Keratinocyte (primary cell): ENCODE measurements around a stretch of chr5.

GRCh38 chr5:139660088-139660609, 12.0 kb downstream of the CXXC5 start:
CAGE:
- cytosol, long polyA minus RNA = no peak
- cytosol, long polyA plus RNA = no peak
- long polyA plus RNA = no peak
- nucleus, long polyA minus RNA = no peak
- nucleus, long polyA plus RNA = no peak

GRCh38 chr5:139660739-139661601, 12.8 kb downstream of the CXXC5 start:
CAGE:
- cytosol, long polyA minus RNA = no peak
- cytosol, long polyA plus RNA = no peak
- long polyA plus RNA = no peak
- nucleus, long polyA minus RNA = no peak
- nucleus, long polyA plus RNA = no peak

CAGE:
- cytosol, long polyA minus RNA = no peak
- cytosol, long polyA plus RNA = no peak
- long polyA plus RNA = no peak
- nucleus, long polyA minus RNA = no peak
- nucleus, long polyA plus RNA = no peak
Observed at GRCh38 chr5:139669809-139670433, 21.8 kb downstream of the CXXC5 start.

DNA sequence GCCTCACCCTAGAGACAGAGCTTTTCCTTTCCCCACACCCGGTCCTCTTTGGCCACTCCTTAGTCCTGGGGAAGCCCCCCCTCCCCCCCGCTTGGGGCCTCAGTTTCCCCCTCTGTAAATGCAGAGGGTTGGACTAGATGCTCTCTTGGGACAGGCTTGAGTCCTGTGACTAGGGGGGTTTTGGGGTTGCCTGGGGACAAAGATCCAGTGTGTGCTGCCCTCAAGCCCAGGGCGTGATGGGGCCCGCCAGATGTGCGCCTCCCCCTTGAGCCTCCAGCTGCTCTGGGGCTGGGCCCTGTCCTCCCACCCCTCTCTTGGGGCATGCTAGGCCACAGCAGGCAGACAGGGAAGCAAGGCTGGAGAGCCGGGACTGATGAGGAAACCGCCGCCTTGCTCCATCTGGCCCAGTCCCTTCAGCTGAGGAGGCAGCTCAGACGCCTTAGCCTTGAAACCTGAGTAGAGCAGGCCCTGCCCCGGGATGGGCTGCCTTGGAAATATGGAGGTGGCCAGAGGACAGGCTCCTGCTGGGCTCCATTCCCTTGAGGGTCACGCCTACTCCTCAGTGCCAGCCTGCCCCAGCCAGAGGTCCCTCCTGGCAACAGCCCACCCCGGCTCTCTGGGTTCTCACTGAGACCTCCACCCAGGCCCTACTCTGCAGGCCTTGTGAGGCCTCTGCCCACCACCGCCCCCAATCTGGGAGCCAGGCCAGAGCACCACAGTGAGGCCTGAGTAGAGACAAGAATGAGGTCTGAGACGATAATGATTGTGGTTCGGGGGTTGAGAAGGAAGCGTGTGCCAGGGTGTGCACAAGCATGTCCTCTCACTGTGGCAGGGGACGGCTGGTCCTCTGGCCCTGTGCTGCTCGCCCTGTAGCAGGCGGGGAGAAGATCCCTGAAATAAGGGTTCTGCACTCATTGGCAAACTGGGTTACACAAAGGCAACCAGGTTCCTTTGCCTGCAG, 30.7 kb downstream of the CXXC5 start:
CAGE:
- cytosol, long polyA minus RNA = no peak
- cytosol, long polyA plus RNA = no peak
- long polyA plus RNA = no peak
- nucleus, long polyA minus RNA = no peak
- nucleus, long polyA plus RNA = no peak

DNA sequence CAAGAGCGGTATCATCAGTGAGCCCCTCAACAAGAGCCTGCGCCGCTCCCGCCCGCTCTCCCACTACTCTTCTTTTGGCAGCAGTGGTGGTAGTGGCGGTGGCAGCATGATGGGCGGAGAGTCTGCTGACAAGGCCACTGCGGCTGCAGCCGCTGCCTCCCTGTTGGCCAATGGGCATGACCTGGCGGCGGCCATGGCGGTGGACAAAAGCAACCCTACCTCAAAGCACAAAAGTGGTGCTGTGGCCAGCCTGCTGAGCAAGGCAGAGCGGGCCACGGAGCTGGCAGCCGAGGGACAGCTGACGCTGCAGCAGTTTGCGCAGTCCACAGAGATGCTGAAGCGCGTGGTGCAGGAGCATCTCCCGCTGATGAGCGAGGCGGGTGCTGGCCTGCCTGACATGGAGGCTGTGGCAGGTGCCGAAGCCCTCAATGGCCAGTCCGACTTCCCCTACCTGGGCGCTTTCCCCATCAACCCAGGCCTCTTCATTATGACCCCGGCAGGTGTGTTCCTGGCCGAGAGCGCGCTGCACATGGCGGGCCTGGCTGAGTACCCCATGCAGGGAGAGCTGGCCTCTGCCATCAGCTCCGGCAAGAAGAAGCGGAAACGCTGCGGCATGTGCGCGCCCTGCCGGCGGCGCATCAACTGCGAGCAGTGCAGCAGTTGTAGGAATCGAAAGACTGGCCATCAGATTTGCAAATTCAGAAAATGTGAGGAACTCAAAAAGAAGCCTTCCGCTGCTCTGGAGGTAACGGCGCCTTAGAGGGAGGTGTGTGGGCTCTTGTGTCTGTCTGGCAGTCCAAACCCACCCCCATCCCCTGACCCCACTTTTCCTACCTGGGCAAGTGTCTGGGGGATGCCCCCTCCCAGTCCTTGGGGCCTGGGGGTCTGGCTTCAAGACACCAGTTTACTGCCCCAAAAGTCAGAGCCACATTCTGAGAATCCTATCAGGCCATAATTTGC, 32.8 kb downstream of the CXXC5 start:
CAGE:
- cytosol, long polyA minus RNA = no peak
- cytosol, long polyA plus RNA = no peak
- long polyA plus RNA = no peak
- nucleus, long polyA minus RNA = no peak
- nucleus, long polyA plus RNA = no peak

GRCh38 chr5:139686602-139687319, 38.6 kb downstream of the CXXC5 start:
CAGE:
- cytosol, long polyA minus RNA = no peak
- cytosol, long polyA plus RNA = no peak
- long polyA plus RNA = no peak
- nucleus, long polyA minus RNA = no peak
- nucleus, long polyA plus RNA = no peak

GRCh38 chr5:139733398-139734147, 62.0 kb upstream of the PSD2 start:
CAGE:
- cytosol, long polyA minus RNA = no peak
- cytosol, long polyA plus RNA = no peak
- long polyA plus RNA = no peak
- nucleus, long polyA minus RNA = no peak
- nucleus, long polyA plus RNA = no peak

DNA sequence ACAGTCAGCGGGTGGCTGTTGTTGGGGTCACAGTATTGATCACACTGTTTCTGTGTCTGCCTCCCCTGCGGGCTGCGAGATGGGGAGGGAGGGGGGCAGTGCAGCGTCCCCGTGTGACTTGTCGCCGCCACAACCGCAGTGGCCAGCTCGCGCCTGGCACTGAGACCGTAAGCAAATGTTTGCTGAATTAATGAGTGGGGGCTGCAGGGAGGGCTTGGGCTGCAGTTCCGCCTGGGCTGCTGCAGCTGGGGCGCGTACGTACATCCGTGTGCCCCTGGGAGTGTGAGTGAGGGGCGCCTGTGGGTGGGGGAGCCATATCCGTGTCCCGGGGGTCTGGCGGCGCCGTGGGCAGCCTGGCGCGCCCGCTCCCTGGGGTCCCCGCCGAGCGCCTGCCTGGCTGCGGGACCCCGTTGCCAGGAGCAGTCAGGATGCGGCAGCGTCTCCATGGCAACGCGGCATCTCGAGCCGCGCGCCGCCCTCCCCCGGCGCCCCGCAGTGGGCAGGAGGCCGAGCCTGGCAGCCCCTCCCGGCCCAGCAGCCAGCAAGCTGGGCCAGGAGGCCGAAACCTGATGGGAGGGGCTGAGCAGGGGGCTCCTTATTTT, 31.4 kb upstream of the PSD2 start:
CAGE:
- cytosol, long polyA minus RNA = no peak
- cytosol, long polyA plus RNA = no peak
- long polyA plus RNA = no peak
- nucleus, long polyA minus RNA = no peak
- nucleus, long polyA plus RNA = no peak

DNA sequence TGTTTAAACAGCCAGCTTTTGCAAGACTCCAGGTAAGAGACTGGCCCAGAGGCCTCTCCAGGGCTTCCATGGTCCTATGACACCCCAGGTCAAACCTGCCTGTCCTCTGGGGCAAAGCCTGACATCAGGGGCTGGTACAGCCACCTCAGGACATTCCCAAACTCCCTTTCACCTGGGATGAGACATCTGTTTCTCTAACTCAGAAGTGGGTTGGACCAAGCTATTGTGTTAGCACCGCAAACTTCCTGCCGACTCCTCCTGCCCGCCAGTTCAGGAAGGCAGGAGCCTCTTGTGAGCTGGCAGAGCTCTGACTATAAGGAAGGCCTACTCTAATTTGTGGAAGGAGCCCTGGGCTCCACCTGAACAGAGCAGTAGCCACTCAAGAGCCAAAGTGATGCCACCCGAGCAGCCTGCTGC, 81.4 kb downstream of the PSD2 start:
CAGE:
- cytosol, long polyA minus RNA = no peak
- cytosol, long polyA plus RNA = no peak
- long polyA plus RNA = no peak
- nucleus, long polyA minus RNA = no peak
- nucleus, long polyA plus RNA = no peak

DNA sequence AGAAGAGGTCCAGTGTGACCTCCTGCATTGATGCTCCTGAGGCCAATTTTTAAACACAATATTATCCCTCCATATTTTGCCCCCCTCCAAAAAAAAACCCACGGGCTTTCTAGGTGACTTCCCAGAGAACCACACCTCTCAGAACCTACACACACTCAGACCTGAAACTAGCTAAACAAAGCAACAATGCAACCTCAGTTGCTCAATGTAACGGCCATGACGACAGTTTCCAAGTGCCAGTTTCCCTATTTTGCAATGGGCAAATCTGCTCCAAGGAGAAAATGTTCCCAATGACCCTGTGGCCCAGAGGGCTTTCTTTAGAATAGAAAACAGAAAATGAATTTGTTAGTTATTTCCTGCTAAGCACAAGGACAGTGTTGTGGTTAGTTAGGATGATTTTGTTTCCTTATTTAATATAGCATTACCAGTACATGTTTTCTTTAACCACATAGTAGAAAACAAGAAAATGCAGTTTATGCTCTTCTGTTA, 3.4 kb downstream of the NRG2 start:
CAGE:
- cytosol, long polyA minus RNA = no peak
- cytosol, long polyA plus RNA = no peak
- long polyA plus RNA = no peak
- nucleus, long polyA minus RNA = no peak
- nucleus, long polyA plus RNA = no peak

GRCh38 chr5:140106266-140106486, 7.7 kb upstream of the PURA start:
CAGE:
- cytosol, long polyA minus RNA = no peak
- cytosol, long polyA plus RNA = no peak
- long polyA plus RNA = no peak
- nucleus, long polyA minus RNA = no peak
- nucleus, long polyA plus RNA = no peak

CAGE:
- cytosol, long polyA minus RNA = start-site peak on the plus strand at chr5:140116552-140116569, 13 reads
- cytosol, long polyA plus RNA = no peak
- long polyA plus RNA = no peak
- nucleus, long polyA minus RNA = no peak
- nucleus, long polyA plus RNA = no peak
Observed at GRCh38 chr5:140116235-140116887, 2.5 kb downstream of the PURA start.

DNA sequence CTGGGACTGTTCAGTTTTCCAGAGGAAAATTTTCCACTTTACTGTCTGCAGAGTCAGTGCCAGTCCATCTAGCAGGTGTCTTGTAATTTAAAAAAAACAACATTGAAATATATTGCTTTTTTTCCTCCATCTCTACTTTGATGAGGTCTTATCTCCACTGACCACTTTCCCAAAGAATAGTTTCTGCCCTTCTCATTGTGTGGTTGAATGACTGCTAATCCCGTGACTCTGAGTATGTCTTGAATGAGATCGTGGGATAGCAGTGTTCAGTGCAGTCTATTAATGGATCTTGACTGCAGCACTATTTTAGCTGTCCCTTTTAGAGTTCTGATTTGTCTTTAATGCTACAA, 15.5 kb downstream of the CYSTM1 start:
CAGE:
- cytosol, long polyA minus RNA = no peak
- cytosol, long polyA plus RNA = no peak
- long polyA plus RNA = no peak
- nucleus, long polyA minus RNA = no peak
- nucleus, long polyA plus RNA = no peak

CAGE:
- cytosol, long polyA minus RNA = no peak
- cytosol, long polyA plus RNA = no peak
- long polyA plus RNA = no peak
- nucleus, long polyA minus RNA = no peak
- nucleus, long polyA plus RNA = no peak
Observed at GRCh38 chr5:140240876-140242133, 61.6 kb downstream of the PFDN1 start.

CAGE:
- cytosol, long polyA minus RNA = start-site peak on the plus strand at chr5:140243657-140243708, 9 reads
- cytosol, long polyA plus RNA = no peak
- long polyA plus RNA = no peak
- nucleus, long polyA minus RNA = no peak
- nucleus, long polyA plus RNA = no peak
Observed at GRCh38 chr5:140243092-140244114, 59.5 kb downstream of the PFDN1 start.

DNA sequence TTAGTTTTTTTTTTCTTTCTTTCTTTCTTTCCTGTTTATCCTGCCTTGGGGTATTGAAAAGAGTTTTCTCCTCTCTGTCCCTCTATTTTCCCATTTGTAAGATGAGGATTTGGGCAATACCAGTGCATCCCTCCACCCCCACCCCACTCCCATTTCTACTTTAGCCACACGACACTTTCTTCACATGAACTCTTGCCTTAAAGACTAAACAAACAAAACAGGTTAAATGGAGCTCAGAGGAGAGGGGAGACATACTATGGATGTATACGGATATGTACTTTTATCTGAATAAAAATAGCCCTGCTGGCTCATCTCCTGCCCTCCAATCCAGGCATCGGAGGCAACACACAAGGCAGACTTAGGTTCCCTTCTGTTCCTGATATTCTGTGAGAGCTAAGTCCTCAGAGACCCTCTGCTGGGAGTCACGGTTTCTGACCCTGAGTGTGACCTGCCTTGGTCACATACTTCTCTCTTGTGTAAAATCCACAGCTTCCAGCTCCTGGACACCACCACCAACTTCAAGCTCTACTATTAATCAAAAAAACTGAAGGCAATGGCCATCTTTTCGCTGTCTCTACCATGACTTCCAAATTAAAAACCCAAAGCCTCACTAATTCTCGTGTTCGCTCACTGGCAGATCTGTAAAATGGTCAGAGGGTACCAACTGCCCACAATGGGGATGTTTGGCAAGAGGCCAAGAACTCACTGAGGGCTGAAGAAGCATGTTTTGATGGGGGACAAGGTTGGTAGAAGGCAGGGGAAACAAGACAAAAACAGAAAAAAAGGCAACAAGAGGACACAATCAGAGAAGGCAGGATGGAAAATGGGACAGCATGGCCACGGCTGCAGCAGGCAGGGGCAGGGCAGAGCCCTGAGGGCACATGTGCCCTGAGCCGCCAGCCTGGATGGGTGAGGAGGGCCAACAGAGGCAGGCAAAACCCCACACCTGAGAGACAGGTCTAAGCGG, 50.6 kb downstream of the PFDN1 start:
CAGE:
- cytosol, long polyA minus RNA = no peak
- cytosol, long polyA plus RNA = no peak
- long polyA plus RNA = no peak
- nucleus, long polyA minus RNA = no peak
- nucleus, long polyA plus RNA = no peak

DNA sequence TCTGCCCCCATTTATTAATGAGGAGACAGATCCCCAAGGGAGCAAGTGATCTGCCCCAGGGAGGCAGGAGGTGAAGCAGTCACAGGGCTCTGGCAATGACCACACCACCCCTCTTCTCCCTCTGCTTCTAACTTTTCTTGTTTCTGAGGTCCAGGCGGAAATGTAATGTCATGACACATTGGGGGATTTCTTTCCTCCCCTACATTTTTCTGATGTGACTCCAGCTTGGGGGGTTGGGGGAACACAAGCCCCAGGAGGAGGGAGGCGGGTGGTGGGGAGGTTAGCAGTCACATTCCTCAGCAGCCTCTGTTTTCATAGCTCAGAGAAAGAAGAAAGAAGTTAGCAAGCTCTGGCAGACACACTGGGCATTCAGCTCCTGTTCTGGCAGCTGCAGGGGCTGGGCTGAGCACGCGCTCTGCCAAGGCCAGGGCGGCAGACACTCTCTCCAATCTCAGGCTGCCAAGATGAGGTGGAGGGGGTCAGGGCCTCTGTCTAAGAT, 19.9 kb upstream of the PFDN1 start:
CAGE:
- cytosol, long polyA minus RNA = no peak
- cytosol, long polyA plus RNA = no peak
- long polyA plus RNA = no peak
- nucleus, long polyA minus RNA = no peak
- nucleus, long polyA plus RNA = no peak

CAGE:
- cytosol, long polyA minus RNA = no peak
- cytosol, long polyA plus RNA = no peak
- long polyA plus RNA = no peak
- nucleus, long polyA minus RNA = no peak
- nucleus, long polyA plus RNA = no peak
Observed at GRCh38 chr5:140400505-140401195, 983 bp upstream of the ANKHD1 start.

DNA sequence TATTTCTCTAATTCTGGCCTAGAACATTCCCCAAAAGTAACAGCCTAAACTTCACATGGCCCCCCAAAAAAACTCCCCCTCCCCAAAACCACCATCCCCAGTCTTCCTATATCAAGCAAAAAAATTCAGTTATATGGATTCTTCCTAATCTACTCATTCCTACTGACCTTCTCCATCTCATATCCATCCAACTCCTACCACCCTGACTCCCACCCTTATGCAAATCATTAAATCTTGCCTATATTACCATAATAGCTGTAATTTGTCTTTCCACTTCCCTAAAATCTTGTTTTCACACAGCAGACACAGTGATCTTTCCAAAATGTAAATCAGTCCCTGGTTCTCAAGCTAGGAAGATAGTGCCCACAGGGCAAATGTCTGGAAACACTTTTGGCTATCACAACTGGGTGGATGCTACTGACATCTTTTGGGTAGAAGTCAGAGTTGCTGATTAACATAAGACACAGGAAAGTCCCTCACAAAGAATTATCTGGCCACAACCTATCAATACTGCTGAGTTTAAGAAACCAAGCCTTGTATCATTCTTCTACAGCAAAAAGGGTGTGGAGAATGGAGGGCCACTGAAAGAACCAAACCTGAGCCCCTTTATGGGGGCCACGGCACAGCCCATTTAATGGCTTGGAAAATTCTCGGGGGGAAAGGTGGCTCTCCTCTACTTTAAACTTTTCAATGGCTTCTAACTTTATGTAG, 1.4 kb downstream of the SRA1 start:
CAGE:
- cytosol, long polyA minus RNA = no peak
- cytosol, long polyA plus RNA = no peak
- long polyA plus RNA = no peak
- nucleus, long polyA minus RNA = no peak
- nucleus, long polyA plus RNA = no peak

DNA sequence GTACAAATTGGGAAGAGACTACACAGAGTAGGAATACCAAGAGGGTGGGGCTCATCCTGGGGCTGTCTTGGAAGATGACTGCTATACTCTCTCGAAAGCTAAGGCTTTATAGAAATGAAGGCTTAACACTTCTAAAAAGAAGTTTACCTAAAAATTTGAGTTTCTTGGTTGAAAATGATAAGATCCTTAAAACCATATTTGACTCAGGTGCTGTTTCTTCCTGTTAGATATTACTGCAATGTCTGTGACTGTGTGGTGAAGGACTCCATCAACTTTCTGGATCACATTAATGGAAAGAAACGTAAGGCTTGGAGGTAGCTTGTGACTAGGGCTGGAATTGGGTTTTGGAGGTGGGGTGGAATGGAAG, 3.4 kb downstream of the ZMAT2 start:
CAGE:
- cytosol, long polyA minus RNA = no peak
- cytosol, long polyA plus RNA = no peak
- long polyA plus RNA = no peak
- nucleus, long polyA minus RNA = no peak
- nucleus, long polyA plus RNA = no peak